Umbilical cord (tissue), 2 donors: ENCODE data around the genes PLEKHG2, LGALS13, HIPK4 and SERTAD3.

DNA sequence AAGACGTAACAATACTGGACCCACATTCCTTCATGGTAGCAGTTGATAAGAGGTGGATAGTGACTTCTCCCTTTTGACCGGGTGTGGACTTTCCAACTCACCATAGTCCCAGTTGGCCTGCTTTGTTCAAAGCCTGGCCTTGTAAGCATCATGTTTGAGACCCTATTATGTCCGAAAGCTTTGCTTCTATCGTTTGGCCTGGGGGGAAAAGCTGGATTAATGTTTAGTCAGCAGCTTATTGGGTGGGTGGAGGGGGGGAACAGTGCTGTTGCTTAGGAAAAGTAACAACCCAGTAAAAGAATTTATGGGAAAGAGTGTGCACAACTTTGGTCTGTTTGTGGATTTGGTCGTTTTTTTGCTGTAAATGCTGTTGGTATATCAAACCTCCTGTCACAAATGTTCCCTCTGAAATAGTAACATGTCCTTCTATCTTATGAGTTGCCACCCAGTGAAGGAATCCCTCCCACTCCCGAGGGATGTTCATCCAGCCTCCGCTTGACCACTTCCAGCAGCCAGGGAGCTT lies 10.4 kb downstream of the SAMD4B start:
- RAMPAGE, long total RNA: no peak

- RAMPAGE, long total RNA: no peak
Observed at GRCh38 chr19:39372991-39373193, 18.0 kb downstream of the PAF1 start.

DNA sequence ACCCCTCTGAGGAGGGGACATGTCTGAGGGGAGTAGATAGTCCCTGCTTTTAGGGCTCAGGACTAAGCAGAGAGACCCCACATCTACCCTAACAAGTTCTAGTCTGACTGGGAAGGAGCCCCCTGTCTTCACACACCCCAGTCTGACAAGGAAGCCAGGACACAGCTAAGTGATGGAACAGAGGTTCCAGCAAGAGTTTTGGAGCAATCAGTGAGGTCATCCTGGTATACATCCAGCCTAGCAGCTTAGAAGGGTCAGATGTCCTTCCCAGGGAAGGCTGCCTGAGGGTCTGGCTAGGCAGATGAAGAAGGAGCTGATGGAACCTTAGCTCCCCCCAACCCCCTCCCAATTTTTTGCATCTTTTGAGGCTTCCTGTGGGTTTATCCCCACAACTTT lies 14.9 kb downstream of the PAF1 start:
- RAMPAGE, long total RNA: no peak

DNA sequence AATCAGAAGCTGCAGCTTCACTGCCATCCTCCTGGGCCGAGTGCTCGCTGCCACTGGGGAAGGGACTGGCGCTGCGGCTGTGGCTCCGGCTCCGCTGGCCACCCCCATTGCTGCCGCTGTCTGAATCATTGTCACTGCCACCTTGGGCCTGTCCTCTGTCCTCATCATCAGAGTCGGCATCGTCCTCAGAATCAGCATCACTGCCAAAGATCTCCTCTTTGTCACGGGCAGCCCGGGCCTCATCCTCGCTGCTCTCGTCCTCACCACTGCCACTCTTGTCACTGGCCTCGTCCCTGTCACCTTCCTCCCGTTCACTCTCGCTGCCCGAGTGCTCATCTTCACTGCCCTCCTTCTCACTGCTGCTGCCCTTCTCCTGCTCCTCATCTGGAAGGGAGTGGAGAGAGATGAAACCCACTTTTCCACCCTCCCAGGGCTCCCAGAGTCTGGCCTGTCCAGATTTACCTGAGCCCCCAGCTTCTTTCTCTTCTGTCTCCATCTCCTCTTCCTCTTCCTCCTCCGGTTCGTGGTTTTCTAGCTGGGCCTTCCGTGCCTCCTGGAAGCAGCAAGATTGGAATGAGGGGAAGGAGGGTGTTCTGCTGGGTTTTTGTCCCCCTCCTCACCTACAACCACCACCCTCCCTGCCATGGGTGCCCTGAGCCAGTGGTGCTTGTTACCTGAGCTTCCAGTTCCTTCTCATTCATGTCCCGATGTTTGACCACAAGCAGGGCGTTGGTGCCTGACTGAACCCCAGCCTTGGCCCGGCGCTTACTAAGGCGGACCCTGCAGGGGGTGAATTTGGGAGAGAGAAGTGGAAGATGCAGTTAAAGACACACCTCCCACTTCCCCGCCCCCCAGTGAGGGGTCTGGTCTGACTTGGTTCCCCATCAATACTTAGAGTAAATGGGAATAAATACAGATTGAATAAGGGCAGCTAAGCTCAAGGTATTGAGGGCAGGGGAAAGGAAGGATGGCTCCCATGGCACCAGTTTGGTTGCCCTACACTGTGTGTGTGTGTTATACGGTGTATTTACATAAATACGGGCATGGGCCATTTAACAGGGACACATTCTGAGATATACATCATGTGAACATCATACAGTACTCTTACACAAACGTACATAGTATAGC lies 4.5 kb downstream of the PAF1 start:
- RAMPAGE, long total RNA: no peak

GRCh38 chr19:39388280-39389469 lies 2.2 kb downstream of the PAF1 start:
- RAMPAGE, long total RNA: no peak

DNA sequence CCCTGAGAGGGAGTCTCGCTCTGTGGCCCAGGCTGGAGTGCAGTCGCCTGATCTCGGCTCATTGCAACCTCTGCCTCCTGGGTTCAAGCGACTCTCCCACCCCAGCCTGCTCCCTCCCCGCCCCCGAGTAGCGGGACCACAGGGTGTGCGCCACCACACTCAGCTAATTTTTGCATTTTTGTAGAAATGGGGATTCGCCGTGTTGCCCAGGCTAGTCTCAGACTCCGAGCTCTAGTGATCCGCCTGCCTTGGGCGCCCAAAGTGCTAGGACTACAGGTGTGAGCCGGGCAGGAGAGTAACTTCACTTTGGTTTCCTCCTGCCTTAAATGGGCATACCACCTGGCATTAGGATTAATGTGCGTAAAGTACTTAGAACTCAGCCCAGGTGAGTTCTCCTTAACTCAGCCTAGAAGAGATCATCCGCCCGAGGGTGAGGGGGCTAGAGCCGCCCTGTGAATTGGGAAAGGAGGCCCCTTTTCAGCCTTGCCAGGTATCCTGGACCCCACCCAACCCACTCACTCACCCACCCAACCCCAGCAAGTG lies 1.4 kb upstream of the ZFP36 start:
- RAMPAGE, long total RNA: no peak

- RAMPAGE, long total RNA: no peak
Observed at GRCh38 chr19:39412076-39413024, at the start of gene PLEKHG2. TSS of gene PLEKHG2 (plus strand) at chr19:39412669.

- RAMPAGE, long total RNA: no peak
Observed at GRCh38 chr19:39602299-39602605, at the start of gene LGALS13. TSS of gene LGALS13 (plus strand) at chr19:39602524.

- RAMPAGE, long total RNA: no peak
Observed at GRCh38 chr19:39823994-39825021, 9.7 kb downstream of the DYRK1B start.

GRCh38 chr19:39878977-39879249 lies 32.7 kb upstream of the FBL start:
- RAMPAGE, long total RNA: no peak

DNA sequence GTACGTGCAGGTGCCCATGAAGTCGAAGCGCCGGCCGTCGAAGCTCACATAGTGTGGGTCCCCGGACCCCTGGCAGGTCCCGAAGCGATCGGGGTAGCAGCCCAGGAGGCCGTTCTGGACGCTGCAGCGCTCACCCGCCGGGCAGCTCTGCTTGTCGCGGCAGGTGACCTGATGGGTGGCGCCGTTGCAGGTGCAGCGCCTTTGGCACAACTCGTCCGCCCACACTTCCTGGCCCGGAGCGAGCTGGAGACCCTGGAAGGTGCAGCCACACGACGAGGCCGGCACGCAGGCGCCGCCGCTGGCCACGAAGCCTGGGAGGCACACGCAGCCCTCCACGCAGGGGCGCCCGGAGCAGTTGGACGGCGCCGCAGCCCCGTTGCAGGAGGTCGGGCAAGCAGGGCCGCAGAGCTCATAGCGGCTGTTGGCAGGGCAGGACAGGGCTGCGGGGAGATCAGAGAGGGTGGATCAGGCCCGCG lies 55.6 kb upstream of the PSMC4 start:
- RAMPAGE, long total RNA: no peak

DNA sequence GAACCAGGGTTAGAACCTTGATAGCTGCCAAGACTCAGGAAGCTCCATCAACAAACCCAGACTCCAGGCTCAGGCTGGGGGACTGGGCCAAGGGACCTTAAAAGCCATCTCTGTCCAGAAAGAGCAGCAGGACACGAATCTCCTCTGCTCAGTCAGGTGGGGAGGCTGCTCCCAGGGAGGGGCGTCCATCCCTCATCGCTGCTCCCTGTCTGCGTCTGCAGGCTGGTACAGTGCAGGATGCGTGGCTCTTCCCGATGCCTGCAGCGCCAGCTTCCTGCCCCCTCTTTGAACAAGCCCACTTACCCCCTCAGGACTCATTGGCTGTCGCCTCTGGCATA lies 21.6 kb downstream of the AKT2 start:
- RAMPAGE, long total RNA: no peak

DNA sequence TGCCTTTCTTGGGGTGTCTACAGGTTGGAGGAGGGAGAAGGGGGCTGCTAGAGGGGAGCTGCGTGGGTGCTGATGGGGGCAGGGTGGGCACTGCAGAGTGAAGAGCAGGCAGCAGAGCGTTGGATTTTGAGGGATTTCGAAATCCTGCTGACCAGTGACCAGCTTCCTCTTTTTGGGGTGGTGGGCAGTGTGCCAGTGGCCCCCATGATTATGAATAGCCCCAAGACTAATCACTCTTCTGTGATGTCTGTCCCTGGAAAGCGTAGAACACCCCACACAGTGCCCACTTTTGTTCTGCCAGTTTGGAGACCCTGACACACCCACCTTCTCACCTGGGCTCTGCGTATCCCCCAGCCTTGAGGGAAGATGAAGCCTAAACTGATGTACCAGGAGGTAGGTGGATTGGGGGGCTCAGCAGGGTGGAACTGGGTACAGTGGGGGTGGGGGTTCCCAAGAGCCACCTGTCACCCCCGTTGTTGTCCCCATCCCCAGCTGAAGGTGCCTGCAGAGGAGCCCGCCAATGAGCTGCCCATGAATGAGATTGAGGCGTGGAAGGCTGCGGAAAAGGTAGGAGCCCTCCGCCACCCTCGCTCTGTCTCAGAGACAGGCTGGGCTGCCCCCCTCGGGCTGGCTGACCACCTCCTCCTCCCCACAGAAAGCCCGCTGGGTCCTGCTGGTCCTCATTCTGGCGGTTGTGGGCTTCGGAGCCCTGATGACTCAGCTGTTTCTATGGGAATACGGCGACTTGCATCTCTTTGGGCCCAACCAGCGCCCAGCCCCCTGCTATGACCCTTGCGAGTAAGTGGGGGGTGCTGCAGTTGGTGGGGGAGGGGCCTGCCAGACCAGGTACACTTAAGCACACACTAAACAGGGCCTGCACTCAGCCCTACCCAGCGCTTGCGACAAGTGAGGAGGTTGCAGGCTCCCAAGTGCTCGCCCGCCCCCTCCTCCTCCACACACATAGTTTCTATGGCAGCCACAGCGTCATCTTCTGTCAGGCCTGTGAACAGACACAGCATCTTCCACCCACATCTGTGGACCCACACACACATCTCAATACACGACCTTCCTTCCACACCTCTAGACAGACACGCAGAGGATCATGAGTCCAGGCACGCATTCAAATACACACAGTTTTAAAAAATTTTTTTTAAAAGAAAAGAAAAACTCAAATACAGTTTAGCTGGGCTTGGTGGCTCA lies 18.0 kb downstream of the PLD3 start:
- RAMPAGE, long total RNA: no peak

GRCh38 chr19:40390018-40390586 lies at the start of gene HIPK4:
TSS of gene HIPK4 (minus strand) at chr19:40390181.
- RAMPAGE, long total RNA: no peak

GRCh38 chr19:40392712-40393337 lies 2.8 kb upstream of the HIPK4 start:
- RAMPAGE, long total RNA: no peak

GRCh38 chr19:40403313-40403850 lies 9.8 kb downstream of the PRX start:
- RAMPAGE, long total RNA: no peak

DNA sequence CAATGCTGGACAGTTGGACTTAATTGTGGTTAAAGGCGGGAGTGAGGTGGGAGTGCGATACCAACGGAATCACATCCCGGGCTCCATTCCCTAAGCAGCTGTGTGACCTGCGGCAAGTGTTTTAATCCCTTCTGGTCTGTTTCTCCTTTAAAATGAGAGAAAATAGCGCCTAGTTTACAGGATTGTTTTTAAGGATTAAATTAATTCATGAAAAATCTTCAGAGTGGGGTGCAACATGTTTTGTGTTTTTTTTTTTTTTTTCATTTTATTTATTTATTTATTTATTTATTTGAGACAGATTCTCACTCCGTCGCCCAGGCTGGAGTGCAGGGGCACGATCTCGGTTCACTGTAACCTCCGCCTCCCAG lies 687 bp upstream of the SERTAD1 start:
- RAMPAGE, long total RNA: no peak

DNA sequence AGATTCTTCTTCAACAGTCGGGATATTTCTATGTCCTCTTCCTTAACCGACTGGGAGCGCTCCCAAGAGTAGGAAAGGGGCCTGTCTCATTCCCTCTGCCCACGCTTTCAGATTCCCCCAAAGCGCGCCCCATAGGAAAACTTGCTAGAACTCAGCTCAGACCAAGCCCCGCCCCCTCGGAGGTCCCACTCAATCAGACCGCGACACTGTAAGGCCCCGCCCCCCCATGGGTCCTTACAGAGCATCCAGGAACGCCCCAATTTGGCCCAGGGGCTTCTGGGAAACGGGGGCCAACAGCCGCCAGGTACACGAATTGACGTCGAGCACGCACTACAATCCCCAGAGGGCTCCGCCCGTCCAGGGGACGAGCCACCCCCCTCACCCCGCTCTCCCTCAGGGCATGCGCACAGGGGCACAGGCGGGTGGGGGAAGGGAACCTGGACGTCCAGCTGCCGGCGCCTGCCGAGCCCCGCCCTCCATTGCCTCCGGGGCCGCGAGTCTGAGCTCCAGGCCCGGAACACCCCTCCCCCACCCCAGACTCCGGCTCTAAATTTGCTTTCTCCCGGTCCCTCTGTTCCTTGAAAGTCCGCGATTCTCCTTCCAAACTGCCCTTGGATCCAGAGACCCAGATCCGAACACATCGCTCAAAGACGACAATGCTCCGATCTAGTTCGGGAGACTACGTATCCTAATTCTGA lies 1.0 kb downstream of the SERTAD3 start:
- RAMPAGE, long total RNA: no peak

DNA sequence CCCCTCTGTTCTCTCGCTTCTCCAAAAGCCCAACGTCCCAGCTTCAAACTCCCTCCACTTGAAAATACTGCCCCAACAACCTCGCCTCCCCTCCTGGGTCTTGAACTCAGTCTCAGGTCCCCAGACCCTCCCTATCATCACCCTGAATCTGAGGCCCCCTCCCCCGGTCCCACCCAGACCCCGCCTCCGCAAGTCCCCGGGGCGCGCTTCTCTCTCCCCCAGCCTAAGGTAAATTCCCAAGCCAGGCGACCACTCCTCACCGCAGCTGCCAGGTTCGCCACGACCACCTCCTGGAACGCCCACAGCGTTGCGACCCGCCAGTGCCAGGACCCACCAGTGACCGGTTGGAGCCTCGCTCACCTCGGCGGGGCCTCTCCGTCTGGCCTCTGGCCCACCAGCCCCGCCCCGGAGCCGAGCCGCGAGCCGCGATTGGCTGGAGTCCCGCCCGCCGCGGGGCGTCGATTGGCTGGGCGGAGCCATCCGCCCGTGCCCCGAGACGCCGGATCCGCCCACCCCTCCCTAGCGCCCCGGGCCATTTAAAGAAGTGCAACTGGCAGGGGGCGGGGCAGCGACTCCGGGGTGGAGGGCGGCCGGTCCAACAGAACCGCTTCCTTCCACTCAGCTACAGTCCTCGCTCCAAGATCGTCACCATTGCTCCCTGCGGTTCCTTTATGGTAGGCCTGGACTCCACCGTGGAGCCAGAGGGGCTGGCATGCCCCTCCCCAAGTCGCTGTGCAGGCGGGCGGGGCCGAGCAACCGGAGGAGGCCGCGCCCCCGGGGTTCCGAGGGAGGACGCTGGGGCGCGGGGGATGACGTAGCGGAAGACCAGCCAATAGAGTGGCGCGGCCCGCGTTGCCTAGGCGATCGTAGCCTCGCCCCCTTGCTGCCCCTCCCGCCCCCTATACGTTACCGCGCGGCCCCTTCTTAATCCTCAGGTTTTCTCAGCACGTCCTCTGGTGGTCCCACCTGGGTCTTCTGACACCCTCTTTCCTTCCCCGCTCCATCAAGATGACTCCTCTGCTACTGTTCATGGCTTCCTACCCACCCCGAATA lies at the start of gene SERTAD3:
Gene SERTAD3, minus strand, starts transcription at position 381 of the 1,053 bp plus-strand sequence.
- RAMPAGE, long total RNA: start-site peak on the minus strand centred at position 368 of the sequence, 28 bp wide, 44 and 21 reads in 2 replicates

- RAMPAGE, long total RNA: no peak
Observed at GRCh38 chr19:40570315-40571253, 6.1 kb upstream of the SHKBP1 start.